GM23248 (cell line): ENCODE measurements around a stretch of chr5.

GRCh38 chr5:174338153-174338619 is 292.7 kb downstream of the NSG2 start:
- RAMPAGE, long total RNA, result no peak

- RAMPAGE, long total RNA, result no peak
These were observed 116.0 kb upstream of the MSX2 start for GRCh38 chr5:174608405-174608814.

DNA sequence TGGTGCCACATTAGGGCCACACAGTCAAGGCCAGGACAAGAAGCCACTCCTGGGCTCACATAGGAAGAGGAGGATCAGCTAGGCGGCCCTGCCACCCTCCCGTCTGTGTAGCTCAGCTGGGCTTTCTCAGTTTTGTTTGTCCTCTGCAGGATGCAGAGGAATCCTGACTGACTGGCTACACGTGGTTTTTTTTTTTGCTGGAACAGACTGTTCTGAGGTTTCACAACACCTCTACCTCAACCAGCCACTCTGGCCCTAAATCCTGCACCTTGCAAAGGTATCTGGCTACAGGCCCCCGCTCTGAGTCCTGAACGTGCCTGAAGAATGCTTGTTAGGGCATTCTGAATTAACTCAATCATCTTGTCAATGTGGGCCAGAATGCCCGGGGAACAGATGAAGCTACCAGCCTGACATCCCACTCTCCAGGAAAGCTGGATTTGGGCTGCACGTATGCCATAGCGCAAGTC is 88.2 kb upstream of the MSX2 start:
- RAMPAGE, long total RNA, result no peak

DNA sequence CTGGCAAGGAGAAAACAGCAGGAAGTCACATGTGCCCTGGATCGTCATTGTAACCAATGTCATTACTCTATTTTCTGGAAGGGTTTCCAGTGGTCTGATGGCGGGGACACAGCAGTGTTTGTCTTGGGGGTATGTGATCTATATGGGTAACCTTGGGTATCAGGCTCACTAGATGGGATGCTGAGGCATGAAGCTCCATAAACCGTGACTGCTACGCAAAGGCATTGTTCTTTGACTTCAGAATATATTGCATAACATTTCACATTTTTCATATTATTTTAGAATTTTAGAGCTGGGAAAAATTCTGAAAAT is 263.4 kb downstream of the MSX2 start:
- RAMPAGE, long total RNA, result no peak

DNA sequence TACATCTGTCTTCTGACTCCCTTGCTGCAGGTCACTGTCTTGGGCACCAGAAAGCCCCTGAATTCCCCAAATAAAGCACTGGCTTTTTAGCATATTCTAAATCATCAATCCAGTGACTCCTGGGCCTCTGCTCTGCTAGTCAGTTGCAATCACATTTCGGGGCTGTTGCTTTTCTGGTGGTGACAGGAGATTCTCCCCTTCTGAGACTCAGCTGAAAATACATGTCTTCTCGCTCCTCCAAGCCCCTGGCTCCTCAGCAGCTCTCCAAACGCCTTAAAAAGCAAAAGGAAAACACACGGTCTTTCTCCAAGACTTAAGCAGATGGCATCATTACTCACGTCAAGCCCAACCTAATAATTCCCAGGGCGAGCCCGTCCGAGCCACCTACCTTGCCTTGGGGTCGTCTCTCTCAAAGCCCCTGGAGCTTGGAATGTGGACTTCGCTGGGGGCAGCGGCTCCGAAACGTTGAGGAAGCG is 633 bp downstream of the DRD1 start:
- RAMPAGE, long total RNA, result no peak

GRCh38 chr5:175696364-175696743 is 38.5 kb downstream of the HRH2 start:
- RAMPAGE, long total RNA, result no peak

GRCh38 chr5:175796829-175797478 is 74.4 kb upstream of the CPLX2 start:
- RAMPAGE, long total RNA, result no peak

- RAMPAGE, long total RNA, result no peak
These were observed 3.4 kb upstream of the CPLX2 start for GRCh38 chr5:175867817-175868612.

DNA sequence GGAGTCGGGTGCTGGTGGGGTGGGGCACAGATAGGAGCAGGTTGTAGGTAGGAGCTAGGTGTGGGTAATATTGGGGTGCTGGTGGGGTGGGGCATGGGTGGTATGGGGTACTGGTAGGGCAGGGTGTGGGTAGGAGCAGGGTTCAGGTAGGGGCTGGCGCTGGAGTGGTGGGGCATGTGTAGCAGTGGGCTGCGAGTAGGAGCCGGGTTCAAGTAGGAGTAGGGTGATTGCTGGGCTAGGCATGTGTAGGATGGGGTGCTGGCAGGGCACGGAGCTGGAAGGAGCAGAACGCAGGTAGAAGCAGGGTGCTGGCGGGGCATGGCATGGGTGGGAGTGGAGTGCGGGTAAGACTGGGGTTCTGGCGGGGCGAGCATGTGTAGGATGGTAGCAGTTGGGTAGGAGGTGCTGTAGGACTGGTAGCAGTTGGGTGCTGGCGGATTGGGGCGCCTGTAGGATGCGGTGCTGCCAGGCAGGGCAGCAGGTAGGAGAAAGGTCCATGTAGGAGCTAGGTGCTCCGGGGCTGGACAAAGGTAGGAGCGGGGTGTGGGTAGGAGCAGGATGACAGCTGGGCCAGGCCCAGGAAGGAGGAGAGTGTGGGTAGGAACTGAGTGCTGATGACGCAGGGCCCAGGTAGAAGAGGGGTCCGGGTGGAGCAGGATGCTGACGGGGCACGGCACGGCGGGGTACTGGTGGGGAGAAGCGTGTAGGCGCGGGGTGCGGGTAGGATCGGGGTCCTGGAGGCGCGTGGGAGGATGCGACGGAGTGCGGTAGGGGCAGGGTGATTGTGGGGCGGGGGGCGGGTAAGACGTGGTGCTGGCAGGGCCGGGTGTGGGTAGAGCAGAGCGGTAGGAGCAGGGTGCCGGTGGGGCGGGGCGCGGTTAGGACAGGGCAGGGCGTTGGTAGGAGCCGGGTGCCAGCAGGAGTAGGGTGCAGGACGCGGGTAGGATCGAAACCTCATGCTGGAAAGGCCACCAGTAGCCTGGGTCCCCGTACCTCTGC is 105.4 kb upstream of the SIMC1 start:
- RAMPAGE, long total RNA, result no peak

DNA sequence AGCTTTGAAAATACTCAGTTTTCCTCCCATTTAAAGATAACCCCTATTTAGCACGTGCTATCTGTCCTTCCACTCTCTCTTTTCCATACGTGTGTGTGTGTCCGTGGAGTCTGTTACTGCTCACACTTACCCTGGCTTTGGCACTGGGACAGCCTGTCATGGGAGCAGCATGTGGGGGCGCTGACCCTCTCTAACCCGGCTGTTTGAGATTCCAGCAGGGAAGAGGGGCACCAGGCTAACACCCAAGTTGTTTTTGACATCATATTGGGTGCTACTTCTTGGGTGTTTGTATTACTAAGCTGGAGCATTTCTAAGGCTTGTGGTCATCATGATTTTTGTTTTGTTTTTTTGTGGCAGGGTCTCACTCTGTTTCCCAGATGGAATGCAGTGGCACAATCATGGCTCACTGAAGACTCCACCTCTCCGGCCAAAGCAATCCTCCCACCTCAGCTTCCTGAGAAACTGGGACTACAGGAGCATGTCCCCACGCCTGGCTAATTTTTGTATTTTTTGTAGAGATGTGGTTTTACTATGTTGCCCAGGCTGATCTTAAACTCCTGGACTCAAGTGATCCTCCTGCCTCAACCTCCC is 56.9 kb upstream of the SIMC1 start:
- RAMPAGE, long total RNA, result no peak

DNA sequence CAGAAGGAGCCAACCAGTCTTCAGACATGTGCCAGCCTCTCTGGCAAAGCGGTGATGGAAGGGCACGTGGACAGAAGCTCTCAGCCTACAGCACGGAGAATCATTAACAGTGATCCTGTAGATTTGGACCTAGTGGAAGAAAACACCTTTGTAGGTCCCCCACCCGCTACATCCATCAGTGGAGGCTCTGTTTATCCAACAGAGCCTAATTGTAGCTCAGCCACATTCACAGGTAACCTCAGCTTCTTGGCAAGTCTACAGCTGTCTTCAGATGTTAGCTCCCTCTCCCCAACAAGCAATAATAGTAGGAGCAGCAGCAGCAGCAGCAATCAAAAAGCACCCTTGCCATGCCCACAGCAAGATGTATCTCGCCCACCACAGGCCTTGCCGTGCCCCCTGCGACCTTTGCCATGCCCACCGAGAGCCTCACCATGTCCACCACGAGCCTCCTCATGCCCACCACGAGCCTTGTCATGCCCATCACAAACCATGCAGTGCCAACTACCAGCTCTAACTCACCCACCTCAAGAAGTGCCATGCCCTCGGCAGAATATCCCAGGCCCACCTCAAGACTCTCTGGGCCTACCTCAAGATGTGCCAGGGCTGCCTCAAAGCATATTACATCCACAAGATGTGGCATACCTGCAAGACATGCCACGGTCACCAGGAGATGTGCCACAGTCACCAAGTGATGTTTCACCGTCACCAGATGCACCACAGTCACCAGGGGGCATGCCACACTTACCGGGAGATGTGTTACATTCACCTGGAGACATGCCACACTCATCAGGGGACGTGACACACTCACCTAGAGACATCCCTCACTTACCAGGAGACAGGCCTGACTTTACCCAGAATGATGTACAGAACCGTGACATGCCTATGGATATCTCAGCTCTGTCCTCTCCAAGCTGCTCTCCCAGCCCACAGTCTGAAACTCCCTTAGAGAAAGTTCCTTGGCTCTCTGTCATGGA is 51.9 kb downstream of the SIMC1 start:
- RAMPAGE, long total RNA, result no peak

- RAMPAGE, long total RNA, result no peak
These were observed 29.2 kb downstream of the RNF44 start for GRCh38 chr5:176507891-176508454.

DNA sequence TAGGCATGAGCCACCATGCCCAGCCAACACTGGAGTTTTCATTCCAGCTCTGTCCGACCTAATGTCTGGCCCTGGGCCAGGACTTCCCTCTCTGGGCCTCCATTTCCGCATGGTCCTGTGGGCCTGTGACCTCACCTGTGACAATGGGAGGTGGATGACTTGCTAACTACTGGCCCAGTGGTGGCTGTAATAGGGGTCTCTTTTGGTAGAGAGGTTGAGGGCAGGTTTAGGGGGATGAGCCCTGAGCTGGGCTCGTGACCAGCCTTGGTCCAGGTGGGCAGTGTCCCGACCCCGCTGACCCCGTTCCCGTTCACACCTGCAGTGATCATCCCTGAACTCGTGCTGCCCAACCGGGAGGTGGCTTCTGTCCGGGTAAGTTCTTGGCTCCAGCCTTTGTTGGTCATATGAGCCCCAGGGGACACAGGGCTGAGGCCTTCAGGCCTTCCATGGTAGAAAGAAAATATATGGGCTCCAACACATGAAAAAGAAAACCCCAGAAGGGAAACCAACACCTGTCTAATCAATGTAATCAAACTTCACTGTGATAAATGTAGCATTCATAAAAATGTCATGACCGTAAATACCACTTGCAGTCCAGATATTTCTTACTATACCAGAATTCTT is 23.4 kb downstream of the GPRIN1 start:
- RAMPAGE, long total RNA, result no peak

- RAMPAGE, long total RNA, result no peak
These were observed 454 bp upstream of the GPRIN1 start for GRCh38 chr5:176610438-176610782.

DNA sequence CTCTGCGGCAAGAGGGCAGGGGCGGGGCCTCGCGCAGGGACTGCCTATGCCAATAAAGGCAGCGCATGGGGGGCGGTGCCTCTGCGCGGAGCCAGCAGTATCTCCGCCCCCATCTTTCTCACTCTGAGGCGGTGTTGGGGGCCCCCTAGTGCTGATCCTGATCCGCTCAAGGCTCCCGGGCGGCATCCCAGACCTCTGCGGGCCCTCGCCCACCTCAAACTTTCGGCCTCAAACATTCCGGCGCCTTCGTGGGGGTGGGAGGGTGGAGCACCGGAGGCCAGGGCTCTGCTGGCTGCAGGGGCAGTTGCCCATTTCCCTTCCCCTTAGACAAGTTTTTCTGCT is 9.3 kb upstream of the GPRIN1 start:
- RAMPAGE, long total RNA, result no peak

- RAMPAGE, long total RNA, result no peak
These were observed 9.8 kb upstream of the GPRIN1 start for GRCh38 chr5:176619712-176620124.

DNA sequence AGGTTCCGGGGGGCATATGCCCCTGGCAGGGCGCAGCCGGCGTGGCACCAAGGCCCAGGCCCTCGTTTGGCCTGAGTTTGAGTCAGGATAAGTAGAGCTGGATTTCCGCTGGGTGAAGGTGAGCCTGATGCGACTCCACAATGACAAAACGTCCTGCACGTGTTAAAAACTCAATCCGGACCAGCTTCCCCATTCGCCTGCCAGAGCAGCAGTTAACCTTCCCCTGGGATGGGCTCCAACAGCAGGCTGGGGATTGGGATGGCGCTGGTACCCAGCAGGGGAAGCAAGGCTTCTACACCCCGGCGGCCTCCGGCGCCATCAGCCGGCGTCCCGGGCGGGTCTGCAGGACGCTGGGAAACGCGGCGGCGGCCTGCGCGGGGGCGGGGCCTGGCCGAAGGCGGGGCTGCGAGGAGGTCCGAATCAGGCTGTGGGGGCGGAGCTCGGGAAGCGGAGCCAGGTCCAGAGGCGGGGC is 410 bp upstream of the TSPAN17 start:
- RAMPAGE, long total RNA, result no peak

DNA sequence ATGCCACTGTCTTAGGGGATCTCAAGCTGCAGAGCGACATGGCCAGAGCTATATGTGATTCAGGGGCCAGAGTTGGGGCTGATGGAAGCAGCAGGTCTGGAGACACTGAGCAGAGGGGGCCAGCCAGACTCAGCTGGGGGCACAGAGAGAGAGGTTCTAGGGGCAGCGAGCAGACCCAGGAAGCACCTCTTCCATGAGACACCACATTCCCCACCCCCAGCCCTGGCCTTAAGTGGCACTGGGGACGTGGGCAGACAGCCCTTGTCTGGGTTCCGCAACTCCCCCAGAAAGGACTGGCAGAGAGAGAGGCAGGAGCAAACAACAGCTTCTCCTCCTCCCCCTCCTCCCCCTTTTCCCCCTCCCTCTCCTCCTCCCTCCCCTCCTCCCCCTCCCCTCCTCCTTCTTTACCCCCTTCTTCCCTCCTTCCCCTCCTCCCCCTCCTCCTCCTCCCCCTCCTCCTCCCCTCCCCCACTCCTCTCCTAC is 35.7 kb downstream of the HK3 start:
- RAMPAGE, long total RNA, result no peak

DNA sequence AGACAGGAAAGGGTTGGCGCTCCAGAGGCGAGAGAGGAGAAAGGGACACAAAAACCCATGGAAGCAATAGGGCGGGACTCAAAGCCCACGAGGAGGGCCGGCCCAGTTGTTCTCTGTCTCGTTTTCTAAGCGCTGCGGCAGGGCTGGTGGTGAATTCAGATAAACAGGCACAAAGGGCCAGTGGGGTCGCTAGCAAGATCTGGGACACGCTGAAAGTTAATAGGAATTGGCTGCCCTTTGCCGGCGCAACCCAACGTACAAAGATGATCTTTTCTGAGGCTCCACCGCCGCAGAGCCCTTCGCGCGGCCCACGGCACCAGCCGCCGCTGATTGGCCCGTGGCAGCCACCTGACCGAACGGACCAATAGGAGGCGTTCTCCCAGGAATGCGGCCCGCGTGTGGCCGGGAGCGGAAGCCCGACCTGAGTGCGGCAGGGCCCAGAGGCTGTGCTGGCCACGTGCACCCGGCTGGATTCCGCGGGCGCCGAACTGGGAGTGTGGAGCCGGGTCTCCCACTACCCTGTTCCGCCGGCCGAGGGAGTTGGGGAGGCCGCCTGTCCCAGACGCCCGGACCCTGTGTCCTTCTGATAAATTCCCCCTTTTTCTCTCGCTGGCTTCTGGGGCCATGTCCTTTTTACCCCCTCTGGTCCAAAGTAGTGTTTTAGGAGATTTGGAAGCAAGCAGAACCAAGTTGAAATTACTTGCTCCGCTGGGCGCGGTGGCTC is 16.8 kb upstream of the NSD1 start:
- RAMPAGE, long total RNA, result no peak

DNA sequence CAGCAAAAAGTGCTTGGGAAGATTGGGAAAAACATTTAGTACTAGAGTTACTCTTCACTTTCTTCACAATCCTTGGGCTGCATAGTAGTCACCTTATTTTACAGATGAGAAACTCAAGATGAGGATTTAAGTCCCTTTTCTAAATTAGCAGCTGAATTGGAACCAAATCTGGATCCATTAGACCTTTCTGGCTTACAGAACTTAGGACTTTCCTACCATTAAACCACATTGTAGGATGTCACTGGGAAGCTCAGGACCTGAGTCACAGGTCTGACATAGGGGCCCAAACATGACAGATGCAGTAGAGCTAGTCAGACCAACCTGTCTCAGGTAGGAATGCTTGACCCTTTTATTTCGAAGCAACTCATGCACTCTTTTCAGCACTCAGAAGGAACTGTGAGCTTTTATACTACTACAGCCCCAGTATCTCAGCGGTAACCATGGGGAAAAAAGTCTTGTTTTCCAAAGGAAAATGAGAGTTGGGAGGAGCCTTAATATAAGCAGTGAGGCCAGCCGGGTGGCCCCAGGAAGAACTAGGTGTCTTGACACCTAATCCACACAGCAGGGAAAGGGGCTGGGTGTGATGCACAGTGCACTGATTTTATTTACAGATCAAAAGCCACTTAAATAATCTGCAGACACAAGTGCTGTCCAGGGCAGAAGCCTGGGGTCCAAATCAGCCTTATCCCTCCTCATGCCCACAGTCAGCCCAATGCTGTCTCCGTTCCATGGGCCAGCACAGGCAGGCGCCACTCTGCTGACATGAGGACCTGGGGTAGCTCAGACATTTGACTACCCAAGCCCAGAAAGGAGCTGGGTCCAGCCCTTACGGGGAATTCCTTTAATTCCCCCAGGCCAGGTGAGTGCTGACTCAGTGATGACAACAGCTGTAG is 2.4 kb downstream of the RAB24 start:
- RAMPAGE, long total RNA, result no peak